Hematopoietic multipotent progenitor cell (in vitro differentiated cells): ENCODE measurements around a stretch of chr16.

- CAGE, long polyA plus RNA: no peak
These were observed 12.4 kb downstream of the RMI2 start for GRCh38 chr16:11357563-11358144.

GRCh38 chr16:11359318-11359997, 14.2 kb downstream of the RMI2 start:
- CAGE, long polyA plus RNA: no peak

- CAGE, long polyA plus RNA: no peak
These were observed 64.8 kb downstream of the ENSG00000188897 start for GRCh38 chr16:11462049-11462780.

DNA sequence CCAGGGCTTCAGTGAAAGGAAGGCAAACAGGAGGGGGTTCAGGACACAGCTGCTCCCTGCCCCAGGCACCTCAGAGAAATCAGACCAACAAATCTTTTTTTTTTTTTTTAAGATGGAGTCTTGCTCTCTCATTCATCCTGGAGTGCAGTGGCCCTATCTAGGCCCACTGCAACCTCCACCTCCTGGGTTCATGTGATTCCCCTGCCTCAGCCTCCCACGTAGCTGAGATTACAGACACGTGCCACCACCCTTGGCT, 31.8 kb downstream of the ENSG00000188897 start:
- CAGE, long polyA plus RNA: no peak

DNA sequence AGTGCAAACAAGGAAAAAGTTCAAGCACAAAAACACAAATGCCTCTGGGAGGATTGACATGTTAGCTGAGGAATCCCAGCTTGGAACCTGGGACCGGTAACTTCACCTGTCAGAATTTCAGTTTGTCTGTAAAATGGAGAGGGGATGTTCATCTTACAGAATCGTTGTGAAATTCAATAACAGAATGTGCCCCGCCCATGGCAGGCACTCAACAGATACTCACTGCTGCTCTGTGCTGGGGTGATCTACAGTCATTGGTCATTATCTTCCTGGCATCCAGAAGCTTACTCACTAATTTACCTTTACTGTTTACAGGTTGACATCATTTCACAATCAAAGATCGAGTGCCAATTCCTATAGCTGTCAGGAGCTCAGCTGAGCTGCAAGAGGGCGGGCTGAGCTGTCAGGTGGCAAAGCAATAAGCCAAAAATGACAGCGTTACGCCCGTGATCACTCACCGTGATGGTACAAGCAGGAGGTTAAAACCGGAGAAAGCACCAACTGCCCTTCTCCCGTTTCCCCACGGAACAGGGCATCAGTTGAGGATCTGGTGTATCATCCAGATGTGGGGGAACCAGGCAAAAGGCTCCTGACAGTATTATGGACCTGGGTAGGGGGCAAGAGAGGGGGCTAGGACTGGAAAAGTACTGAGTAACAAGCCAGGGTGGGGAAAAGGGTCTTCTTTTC, 8.4 kb upstream of the ENSG00000188897 start:
- CAGE, long polyA plus RNA: no peak

DNA sequence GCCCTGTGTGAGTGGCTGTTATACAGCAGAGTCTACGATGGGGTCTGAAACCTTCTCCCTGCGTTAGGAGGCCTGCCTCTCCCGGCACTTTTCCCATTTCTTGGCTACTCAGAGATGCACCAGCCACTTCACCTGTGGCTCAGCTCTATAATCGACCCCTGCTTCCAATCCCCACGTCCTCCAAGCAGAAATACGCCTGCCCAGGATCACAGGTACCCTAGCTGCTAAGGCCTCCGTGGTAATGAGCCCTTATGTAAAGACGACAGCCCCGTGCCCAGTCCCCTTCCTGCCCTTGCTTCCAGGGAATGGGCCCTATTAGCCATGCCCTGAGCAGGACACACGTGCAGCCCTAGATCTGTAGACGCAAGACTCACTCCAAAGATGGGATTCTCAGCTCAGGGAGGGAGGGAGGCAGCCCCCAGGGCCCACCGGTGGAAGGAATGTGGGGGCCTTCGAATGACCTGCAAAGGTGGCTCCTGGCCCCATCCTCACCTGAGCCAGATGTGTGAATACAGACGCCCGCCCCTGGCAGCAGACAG, 11.7 kb upstream of the ENSG00000188897 start:
- CAGE, long polyA plus RNA: no peak

GRCh38 chr16:11571394-11571958, 15.2 kb downstream of the LITAF start:
- CAGE, long polyA plus RNA: no peak

- CAGE, long polyA plus RNA: no peak
These were observed 4.4 kb downstream of the LITAF start for GRCh38 chr16:11582226-11582883.

DNA sequence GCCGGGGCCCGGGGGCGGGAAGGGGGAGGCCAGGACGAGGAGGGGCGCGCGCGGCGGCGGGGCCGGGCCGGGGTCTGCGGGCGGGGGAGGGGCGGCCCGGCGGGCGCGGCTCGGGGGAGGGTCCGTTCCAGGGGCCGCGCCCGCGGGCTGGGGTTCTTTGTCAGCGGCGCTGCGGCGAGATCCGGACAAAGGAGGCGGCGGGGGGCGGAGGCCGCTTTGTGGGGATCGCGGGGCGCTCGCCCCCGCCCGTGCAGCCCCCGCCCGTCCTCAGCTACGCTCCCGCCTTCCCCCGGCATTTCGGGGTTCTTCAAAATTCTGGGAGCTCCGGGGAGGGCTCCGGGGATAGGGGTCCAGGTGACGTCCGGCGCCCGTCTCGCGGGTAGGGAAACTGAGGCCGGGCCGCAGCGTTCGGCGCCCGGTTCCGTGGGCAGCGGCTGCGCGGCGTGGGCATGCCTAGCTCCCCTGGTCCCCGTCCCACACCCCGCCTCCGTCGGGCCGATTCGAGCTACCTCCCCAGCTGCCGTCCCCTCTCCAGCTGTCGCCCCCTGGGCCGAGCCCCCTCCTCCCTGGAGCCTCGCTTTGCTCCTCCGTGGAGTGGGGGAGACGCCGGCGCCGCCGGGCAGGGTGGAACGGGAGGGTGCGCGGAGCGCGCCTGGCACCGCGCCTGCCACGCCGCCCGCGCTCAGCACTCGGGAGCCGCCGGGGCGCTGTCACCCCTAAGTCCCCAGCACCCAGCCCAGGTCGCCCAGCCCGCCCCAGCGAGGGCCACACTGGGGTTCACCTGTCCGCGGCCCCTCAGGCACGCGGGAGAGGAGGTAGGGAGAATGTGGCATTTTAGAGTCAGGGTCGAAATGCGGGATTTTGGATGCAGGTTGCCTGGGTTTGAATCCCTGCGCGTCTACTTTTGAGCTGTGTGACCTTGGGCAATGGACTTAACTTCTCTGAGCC, 604 bp downstream of the SNN start:
- CAGE, long polyA plus RNA: no peak

DNA sequence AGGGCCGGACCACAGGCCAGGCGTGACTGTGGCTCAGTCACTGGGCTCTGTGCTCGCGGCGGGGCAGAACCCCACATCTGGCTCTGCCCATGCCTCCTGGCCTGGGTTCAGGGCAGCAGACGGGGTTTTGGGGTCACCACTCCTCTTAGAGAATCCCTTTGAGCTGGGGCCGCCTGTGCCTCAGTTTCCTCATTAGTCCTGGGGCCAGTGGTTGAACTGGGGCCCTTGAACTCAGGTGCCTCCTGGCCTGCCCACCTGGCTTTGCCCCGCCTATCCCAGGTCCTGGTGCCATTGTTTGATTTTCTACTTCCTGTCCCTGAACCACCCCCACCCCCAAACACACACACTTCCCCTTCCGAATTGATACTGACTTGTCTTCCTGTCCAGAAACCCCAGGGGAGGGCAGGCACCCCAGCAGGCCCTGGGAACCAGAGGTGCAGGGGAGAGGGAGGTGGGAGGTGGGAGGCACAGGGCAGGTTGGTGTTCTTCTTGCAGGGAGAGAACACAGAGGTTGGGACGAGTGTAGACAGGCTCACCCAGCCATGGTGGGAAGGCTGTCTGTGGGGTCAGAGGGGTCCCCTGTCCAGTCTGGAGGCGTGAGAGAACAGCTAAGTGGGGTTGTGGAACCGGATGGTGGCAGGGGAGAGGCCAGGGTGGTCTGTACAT, 4.5 kb downstream of the SNN start:
- CAGE, long polyA plus RNA: no peak

- CAGE, long polyA plus RNA: no peak
These were observed 28.9 kb downstream of the SNN start for GRCh38 chr16:11697176-11697629.

DNA sequence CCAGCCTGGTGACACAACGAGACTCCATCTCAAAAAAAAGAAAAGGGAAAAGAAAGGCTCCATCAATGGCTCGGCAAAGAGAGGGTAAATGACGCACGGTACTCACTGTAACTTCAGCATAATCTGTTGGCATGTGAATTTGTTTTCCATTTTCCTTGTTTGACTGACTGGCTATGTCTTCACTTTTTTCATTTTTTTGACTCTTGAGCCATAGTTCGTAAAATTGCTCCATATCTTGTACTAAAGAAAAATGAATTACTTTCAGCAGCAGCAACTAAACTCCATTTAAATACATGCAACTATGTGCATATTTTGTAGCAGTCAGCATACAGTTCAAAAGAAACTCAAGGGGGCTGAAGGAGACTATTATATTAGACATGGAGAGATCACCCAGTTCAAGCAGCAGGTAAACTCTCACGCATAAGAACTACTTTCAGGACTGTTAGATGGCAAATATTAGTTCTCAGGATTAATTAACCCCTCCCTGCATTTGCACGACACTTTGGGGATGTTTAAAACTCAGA, 13.5 kb upstream of the TXNDC11 start:
- CAGE, long polyA plus RNA: no peak

GRCh38 chr16:11781598-11782043, 15.4 kb downstream of the ZC3H7A start:
- CAGE, long polyA plus RNA: no peak

DNA sequence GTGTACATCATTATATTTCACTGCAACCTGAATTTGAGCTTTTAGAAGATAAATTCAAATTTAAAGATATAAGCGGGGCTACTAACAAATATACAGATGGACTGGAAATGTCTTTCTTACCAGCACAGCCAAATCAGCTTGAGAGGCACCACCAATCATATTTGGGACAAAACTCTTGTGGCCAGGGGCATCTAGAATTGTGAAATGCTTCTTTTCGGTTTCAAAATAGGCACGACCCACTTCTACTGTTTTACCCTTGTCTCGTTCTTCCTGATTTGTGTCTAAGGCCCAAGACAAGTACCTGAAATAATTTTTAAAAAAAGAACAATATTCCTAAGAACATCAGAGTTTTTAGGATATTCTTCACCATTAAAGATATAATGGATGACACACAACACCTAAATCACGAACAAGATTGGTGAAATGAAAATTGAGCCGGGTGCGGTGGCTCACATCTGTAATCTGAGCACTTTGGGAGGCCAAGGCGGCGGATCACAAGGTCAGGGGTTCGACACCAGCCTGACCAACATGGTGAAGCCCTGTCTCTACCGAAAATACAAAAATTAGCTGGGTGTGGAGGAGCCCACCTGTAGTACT, 28.2 kb downstream of the GSPT1 start:
- CAGE, long polyA plus RNA: no peak

- CAGE, long polyA plus RNA: start-site peak on the plus strand at chr16:11915347-11915373, 5 reads
These were observed 898 bp downstream of the GSPT1 start for GRCh38 chr16:11914528-11915588.

DNA sequence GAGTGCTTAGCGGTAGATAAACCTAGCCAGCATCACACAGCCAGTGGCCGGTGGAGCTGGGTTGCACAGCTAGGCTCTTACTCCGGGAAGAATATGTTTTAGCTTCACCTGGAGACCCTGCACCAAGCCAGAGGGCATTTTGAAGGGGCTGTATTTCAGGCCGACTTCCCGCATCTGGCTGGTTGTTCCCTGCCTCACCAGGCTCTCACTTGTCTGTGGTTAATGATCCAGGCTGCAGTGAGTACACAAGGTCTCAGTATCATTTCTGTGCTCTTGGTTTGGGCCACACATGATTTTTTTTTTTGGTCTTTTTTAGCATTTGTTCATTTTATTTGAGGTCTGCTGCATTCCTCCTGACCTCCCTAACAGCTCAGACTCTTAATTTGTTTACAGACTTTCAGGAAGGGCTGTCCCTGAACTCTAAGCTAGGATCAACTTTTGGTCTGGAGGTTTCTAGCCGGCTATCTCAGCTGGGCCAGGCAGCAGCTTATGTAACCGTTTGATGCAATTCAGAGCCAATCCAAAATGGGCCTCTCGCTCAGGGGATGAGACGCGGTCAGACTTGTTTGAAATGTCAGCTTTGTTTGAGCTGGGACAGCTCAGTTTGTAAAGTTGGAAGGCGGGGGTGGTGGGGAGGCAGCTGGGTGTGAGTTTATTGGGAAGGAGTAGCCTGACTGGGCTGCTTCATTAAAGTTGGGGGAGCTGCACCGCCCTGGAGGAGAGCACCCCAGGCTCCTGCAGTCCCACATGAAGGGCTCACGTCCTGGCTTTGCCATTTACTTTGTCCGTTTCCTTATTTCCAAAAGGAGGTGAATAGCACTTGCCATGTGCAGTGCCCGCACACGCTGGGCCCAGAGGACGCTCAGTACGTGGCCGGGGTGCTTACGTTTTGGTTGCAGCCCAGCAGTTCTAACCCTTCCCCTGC, 121.0 kb downstream of the SNX29 start:
- CAGE, long polyA plus RNA: no peak

DNA sequence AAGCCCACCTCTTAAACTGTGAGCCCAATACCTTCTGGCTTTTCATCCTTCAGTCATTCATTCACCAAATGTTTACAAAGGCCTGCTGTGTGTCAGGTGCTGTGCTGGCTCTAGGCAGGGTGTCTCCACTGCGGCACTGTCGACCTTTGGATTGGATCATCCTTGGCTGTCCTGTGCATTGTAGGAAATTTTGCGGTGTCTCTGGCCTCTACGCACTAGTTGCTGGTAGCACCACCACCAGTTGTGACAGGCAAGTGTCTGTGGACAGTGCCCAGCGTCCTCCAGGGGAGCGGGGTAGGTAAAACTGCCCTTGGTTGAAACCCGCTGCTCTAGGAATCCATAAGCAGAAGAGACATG, 123.6 kb downstream of the SNX29 start:
- CAGE, long polyA plus RNA: no peak

- CAGE, long polyA plus RNA: no peak
These were observed 143.8 kb downstream of the SNX29 start for GRCh38 chr16:12120127-12121015.

- CAGE, long polyA plus RNA: no peak
These were observed 170.4 kb downstream of the SNX29 start for GRCh38 chr16:12146818-12147495.

GRCh38 chr16:12170255-12170852, 193.8 kb downstream of the SNX29 start:
- CAGE, long polyA plus RNA: no peak